Measurements from ENCODE around the gene AOX1.

DNA sequence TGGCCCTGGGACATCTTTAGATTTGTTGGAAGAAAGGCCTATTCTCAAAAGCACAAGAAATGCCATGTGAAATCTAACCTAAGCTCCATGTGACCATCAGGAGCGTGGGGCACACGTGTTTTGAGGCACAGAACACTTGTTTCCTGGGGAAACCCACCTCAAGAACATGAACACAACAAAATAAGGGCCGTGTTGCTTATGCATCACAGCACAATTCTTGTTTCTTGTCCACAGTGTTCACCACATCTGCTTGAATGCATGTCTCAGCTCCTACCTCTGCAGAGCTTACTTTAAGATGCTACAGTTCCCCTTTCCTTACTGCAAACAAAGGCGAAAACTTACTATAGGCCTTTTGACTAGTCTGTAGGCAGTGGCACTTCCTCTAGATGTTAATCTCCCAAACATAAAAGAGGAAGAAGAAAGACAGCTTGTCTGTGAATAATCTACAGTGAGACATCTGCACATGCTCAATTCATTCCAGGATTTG lies 165.0 kb downstream of the ANKRD44 start:
- PRO-cap = unidirectional peak, minus-strand start at position 265 of the sequence; unidirectional peak, minus-strand start at position 326 of the sequence
- RAMPAGE, long total RNA = no peak

- PRO-cap = no peak
- RAMPAGE, long total RNA = no peak
Observed at GRCh38 chr2:197237774-197238260, 72.8 kb downstream of the ANKRD44 start.

DNA sequence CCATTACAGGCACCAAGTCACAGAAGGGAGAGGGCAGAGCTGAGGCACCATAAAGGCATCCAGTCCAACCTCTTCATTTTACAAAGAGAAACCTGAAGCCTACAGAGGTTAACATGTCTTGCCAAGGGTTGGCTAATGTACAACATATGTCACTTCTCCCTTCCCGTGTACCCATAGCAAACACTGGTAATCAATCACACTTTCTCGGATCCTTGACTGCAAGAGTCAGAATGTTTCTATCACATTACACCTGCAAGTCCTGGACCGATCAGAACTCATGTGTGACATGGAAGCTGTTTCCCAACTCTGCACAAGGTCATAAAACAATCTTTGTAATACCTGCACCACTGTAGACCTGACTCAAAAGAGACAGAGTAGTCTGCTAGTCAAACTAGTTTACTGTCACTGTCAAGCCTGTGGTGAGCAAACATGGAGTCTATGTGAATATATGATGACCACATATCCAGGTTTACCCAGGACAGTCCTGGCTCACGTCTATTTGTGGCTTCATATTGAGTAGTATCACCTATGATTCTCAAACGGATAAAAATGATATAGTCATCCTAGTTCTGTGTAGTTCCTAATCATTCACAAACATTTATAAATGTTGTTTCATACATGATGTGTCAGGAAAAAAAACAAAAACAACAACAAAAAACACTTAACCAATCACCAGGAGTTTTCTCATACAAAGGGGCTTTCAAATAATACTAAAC lies 5.9 kb downstream of the ANKRD44 start:
- PRO-cap = no peak
- RAMPAGE, long total RNA = no peak

DNA sequence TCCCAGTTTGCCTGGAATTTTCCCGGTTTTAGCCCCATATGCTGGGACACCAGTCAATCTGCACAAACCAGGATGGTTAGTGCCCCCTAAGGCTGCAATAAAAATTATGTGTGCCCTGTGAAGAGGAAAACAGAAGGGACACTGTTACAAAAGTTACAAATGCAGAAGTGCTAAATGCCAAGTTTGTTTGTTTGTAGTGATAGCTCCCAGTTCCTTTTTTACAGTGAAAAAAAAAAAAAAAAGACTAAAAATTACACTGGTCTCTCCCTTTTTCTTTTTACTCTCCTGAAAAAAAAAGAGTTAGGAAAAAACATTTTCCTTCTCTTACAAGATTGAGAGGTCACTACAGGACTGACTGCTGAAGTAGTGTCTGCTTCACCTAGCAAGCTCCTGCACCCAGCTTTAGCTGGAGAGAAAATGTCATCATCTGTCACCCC lies 3.2 kb downstream of the ANKRD44 start:
- PRO-cap = no peak
- RAMPAGE, long total RNA = no peak

DNA sequence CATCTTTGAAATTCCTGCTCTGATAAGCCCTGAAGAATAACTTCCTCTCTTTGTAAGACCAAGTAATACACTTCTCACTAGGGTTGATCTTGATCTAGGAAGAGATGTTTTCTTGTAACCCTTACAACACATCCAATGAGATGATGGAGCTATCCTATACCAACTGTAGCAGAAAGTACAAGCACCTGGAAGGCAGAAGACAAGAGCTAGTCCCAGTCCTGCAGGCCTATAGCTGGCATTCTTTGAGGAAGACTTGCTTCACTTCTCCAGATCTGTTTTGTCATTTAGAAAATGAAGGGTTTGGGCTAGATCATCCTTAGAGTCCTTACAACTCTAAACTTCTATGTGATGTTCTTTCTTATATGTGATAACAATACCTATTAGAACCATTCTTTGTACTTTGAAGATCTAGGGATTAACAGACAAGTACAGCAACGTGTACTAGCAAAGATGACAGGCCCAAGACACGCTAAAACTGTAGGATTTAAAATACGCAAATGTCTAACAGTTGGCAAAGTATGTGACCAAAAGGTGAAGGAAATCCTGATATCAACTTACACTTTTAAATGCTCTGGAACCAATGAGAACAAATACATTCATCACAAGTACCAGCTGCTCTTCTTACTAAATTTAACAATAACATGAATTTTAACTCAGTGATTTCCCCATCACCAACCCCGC lies 1.7 kb downstream of the ANKRD44 start:
- PRO-cap = no peak
- RAMPAGE, long total RNA = no peak

- PRO-cap = no peak
- RAMPAGE, long total RNA = no peak
Observed at GRCh38 chr2:197450887-197451434, 2.4 kb upstream of the COQ10B start.

GRCh38 chr2:197499524-197499682 lies 237 bp downstream of the HSPD1 start:
- PRO-cap = no peak
- RAMPAGE, long total RNA = no peak

- PRO-cap = no peak
- RAMPAGE, long total RNA = no peak
Observed at GRCh38 chr2:197640555-197641070, 34.8 kb downstream of the RFTN2 start.

DNA sequence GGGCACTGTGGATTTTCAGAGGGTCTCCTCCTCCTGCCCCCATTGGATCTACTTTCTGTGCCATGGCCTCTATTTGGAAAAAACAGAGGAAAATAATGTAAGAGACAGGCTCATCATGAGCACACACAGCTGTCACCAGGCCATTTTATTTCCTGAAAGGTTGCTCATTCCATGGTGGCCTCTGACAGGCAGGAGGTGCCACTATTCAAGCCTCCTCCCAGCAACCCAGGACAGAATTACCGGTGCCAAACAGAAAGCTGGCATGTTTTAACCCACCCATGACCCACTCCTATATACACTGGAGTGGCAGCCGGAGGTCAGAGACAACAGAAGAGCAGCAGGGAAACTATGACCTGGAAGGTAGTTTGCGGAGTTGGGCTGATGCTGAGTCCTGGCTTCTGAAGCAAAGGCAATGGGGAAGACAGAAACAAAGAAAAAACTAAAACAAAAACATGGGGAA lies 2.3 kb downstream of the RFTN2 start:
- PRO-cap = no peak
- RAMPAGE, long total RNA = no peak

DNA sequence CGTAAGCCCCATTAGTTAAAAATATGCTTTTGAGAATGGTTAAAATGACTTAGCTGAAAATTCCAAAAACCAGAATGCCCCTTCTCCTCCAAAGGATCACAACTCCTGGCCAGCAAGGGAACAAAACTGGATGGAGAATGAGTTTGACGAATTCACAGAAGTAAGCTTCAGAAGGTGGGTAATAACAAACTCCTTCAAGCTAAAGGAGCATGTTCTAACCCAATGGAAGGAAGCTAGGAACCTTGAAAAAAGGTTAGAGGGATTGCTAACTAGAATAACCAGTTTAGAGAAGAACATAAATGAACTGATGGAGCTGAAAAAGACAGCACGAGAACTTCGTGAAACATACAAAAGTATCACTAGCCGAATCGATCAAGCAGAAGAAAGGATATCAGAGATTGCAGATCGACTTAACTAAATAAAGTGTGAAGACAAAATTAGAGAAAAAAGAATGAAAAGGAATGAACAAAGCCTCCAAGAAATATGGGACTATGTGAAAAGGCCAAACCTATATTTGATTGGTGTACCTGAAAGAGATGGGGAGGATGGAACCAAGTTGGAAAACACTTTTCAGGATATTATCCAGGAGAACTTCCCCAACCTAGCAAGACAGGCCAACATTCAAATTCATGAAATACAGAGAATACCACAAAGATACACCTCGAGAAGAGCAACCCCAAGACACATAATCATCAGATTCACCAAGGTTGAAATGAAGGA lies 25.8 kb downstream of the PLCL1 start:
- PRO-cap = no peak
- RAMPAGE, long total RNA = no peak

DNA sequence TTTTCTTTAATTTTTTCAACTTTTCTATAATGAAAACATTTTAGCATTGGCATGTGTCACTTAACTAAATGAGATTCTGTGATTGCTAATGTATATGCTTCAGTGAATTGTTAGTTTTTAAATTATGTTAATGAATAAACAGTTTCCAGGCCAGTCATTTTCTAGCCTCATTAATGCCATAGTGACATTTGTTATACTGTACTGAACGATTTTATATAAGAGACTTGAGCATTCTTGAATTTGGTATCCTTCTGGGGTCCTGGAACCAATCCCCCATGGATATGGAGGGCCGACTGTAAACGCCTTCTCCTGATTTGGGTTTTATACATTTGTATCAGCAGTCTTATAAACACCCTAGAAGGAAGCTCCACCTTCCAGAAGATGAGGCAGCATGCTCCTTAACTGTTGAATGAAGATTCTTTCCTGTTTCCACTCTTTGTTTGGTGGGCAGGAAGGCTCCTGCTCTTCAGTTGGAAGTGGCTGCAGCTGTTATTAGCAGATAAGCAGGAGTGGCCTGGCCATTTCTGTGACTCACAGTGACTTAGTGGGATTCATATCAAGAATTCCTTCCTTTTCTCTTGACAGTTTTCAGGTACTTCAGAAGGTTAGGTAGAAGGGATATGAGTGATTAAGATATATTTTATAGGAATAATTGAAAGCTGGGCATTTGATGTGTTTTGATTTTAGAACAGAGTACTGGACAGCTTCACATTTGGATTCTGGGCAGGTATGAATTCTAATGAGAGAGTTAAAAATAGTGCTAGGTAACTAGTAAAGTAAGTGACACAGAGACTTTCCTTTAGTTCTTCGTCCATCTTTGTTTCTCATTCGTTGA lies 124.8 kb downstream of the PLCL1 start:
- PRO-cap = no peak
- RAMPAGE, long total RNA = no peak

DNA sequence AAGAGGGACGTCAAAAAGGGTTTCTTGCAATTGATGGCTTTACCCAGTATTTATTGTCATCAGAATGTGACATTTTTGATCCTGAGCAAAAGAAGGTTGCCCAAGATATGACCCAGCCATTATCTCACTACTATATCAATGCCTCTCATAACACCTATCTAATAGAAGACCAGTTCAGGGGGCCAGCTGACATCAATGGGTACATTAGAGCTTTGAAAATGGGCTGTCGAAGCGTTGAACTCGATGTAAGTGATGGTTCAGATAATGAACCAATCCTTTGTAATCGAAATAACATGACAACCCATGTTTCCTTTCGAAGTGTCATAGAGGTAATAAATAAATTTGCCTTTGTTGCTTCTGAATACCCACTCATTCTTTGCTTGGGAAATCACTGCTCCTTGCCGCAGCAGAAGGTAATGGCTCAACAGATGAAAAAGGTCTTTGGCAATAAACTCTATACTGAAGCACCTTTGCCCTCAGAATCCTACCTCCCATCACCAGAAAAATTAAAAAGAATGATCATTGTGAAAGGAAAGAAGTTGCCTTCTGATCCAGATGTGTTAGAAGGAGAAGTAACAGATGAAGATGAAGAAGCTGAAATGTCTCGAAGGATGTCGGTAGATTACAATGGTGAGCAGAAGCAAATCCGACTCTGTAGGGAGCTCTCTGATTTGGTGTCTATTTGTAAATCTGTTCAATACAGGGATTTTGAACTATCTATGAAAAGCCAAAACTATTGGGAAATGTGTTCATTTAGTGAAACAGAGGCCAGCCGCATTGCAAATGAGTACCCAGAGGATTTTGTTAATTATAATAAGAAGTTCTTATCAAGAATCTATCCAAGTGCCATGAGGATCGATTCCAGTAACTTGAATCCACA lies 280.5 kb downstream of the PLCL1 start:
- PRO-cap = no peak
- RAMPAGE, long total RNA = no peak

GRCh38 chr2:198313168-198313403 lies 508.7 kb downstream of the PLCL1 start:
- PRO-cap = no peak
- RAMPAGE, long total RNA = no peak

DNA sequence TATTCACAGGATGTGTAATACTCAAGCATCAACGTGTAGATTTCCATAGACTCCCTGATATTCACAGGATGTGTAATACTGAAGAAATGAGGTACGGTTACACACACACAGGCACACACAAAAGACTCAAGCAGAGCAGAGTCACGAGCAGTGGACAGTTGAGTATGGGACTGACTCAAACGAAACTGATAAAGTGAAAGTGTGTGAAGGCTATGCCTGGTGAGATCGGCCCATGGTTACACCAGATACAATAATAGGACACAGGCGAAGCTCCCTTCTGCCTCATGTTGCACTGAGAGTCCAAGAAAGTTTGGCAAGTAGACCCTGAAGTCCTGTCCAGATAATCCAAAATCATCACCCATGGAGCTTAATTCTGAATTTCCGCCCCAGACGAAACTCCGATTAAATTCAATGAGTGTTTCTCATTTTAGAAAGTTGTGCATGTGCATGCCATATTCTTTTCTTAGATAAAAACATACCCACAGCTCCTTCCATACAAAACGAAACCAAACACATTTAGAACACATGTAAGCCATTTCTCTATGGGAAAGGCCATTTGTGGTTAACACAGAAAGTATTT lies 567.6 kb downstream of the PLCL1 start:
- PRO-cap = no peak
- RAMPAGE, long total RNA = no peak

DNA sequence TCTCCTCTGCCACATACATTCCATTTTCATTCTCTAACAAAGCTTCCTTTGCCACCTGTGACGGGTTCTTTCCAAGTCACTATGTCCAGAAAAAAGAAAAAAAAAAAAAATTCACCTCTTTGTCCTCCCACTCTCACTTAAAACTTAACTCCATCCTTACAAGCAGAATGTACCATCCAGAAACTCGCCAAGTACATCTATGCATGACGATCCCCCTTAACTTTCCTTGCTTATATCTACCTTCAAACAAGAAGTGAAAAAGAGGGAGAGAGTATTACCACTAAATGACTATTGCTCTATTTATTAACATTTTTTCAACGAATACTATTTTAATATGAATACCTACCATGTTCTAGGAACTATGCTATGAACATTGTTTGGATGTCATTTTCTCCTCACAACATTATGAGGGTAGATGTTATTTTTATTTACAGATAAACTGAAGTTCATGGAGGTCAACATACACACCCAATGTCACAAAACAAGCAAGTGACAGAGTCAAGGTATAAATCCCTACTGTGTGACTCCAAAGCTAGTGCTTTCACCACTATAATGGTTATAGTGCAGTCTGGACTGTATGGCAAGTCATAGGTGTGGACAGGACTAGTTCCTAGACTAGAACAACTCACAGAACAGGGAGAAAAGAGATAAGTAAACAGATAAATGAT lies 46.5 kb downstream of the SATB2 start:
- PRO-cap = no peak
- RAMPAGE, long total RNA = no peak

DNA sequence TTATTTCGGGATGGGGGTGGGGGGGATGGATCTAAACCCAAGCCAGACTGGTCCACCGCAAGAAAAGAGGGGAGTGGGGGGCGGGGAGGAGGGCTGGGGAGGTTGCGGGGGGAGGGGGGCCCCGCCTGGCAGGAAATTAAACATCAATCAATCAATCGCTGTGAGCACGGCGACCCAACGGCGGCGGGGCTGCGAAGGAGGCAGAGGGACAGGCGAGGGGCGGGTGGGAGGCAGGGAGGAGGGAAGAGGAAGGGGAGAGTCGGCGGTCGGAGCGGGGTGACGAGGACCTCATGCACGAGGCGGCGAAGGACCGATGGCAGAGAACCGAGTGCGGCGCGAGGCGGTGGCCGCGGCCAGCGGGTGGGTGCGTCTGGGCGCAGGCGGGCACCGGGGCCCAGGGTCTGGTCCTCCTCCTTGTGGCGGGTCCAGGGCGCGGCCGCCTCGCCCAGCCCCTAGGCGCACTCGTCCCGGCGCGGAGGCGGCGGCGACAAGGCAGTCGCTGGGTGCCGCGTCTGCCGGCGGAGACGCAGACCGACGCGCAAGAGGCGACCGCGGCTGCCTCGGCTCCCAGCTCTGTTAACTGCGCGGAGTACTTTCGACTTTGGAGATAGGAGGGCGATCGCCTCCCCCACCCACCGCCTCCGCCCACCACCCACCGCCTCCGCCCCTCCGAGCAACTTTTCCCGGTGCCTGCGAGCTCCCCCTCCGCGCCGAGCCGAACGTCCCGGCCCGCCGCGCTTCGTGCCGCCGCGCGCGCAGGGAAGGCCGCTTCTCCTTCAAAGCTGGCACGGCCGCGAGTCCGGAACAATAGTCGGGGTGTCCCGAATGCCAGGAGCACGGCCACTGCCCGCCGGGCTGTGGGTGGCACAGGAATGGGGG lies 624 bp upstream of the SATB2 start:
- PRO-cap = no peak
- RAMPAGE, long total RNA = no peak

DNA sequence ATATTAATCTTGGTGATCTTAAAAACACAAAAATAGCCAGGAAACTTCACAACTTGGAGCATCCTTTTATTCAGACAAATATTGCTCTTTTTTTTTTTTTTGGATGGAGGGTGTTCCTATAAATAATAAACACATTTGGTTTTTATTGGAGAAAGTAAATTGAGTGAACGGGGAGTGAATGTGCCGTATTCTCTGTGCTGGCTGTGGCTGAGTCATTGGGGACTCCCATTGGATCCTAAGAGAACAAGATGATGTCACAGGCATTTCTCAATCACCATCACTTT lies 150.1 kb upstream of the SPATS2L start:
- PRO-cap = no peak
- RAMPAGE, long total RNA = no peak

- PRO-cap = no peak
- RAMPAGE, long total RNA = no peak
Observed at GRCh38 chr2:200306752-200306971, 169 bp downstream of the SPATS2L start.

- PRO-cap = no peak
- RAMPAGE, long total RNA = no peak
Observed at GRCh38 chr2:200363737-200364279, 57.3 kb downstream of the SPATS2L start.

- PRO-cap = no peak
- RAMPAGE, long total RNA = no peak
Observed at GRCh38 chr2:200585637-200586465, at the start of gene AOX1. AOX1 (plus strand) TSS chr2:200586014.

Data from Karpas-422 (cell line).